ENCODE results near the gene SMG1.

GRCh38 chr16:16154937-16156100, 68.0 kb downstream of the ABCC6 start:
- RRBS = no CpG with 5 or more reads among the region's 13 CpGs

DNA sequence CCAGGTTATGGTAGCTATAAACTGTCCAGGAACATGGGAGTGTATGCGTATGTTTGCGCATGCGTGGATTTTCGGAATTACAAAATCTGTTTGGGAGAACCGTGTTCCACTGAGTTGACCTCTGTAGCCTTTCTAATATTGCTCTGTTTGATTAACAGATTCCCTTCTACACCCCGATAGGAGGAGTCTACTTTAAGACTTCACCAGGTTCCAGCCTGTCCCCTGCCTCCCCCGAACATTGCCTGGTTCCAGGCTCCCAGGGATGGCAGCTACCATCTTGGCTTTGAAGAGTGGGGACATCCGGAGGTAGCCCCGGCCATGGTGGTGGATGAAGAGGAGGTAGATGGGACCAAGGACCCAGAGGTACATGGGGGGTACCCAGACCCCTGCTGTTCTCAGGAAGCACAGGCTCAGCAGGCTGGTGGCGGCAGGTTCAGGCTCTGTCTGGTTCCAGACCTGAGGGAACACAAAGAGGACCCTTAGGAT, 1.9 kb downstream of the ABCC6 start:
- RRBS = no CpG with 5 or more reads among the region's 10 CpGs

- RRBS = no CpG with 5 or more reads among the region's 6 CpGs
Observed at GRCh38 chr16:16940467-16940748, 530.4 kb downstream of the XYLT1 start.

DNA sequence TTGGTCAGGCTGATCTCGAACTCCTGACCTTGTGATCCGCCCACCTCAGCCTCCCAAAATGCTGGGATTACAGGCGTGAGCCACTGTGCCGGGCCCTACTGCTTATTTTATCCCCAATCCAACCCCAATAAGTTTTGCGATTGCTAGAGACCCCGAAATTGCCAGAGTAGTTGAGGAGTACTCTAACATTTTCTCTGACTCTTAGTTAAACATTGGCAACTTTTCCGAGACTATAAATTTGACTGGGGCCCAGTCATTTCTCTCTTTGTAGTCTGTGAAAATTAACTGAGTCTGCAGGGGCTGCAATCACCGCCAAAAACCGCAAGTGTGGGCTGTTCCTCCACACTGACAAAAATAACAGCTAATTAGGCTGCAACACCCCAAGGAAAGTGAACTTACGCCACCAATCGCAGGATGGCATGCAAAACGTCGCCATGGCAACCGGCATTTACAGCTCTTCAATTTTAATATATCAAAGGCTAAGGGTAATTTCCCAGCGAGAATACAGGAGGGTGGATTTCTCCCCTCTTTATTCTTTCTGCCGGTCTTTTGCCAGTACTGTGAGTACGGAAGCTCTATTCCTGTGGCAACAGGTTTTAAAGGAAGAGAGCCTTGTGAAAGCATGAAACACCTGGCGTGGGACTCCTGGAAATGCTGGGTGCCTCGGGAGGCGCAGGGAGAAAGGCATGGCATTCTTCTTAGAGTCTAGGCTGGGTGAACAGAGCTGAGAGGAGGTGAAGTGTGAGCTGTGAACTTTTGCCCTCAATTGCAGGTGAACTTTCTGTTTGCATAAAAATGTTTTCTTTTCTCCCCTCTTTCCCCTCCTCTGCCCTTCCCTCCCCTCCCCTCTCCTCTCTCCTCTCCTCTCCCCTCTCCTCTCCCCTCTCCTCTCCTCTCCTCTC, 399.9 kb downstream of the XYLT1 start:
- RRBS = 12% methylated on average over 2 of the region's 20 CpGs

- RRBS = no CpG with 5 or more reads among the region's 1 CpG
Observed at GRCh38 chr16:17125545-17125987, 345.2 kb downstream of the XYLT1 start.

GRCh38 chr16:17220887-17221453, 249.8 kb downstream of the XYLT1 start:
- RRBS = no CpG with 5 or more reads among the region's 7 CpGs

- RRBS = no CpG with 5 or more reads among the region's 6 CpGs
Observed at GRCh38 chr16:17238537-17239332, 232.0 kb downstream of the XYLT1 start.

- RRBS = no CpG with 5 or more reads among the region's 12 CpGs
Observed at GRCh38 chr16:17305657-17306332, 165.0 kb downstream of the XYLT1 start.

DNA sequence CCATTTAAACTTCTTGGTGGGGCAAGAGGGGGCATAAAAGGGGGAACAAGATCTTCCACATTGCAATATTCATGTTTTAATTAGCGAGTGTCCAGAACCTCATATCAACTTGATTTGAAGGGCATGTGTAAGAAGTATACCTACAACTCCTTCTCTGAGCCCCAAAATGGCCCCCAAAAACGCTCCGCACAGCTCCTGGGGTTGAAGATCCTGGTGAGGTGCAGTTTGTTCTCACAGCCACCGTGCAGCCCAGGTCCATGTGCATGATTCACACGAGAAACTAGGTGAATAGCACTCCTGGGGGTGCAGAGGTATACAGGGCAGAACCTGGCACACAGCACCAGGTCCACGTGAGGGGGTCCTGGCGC, 58.8 kb downstream of the XYLT1 start:
- RRBS = no CpG with 5 or more reads among the region's 7 CpGs

DNA sequence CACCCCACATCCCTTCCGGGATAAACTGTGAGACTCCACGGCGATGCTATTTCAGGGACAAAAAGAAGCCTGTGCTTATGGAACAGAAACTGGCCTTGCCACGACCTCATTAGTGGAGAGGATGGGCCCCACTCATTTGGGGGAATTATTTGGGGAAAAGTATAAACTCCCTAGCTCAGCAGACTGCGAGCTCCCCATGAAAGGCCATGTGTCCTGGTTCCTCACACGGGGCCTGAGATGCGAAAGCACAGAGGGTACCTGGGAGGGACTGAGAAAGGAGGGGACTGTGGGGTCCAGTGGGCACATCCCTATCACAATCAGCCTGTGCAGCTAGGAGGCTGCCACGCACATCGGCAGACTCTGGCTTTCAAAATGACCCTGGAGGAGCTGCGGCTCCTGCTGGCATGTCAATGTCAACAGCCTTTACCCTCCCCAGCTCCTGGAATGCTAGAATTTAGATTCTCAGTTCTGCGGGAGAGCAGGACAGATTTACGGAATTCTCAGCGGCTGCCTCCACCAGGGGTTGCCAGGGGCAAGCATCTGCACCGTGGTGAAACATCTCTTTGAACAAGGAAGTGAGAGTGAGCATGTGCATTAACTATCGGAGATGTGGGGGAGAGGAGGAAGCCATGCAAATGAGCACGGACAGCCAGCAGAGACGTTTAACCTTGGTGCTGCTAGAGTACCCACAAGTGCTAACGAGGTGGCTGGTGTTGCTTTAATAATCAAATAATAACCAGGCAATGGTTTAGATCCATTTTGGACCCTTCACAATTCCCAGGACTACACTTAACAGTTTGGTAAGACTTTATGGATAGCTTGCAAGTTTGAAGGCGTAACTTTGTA, 54.3 kb downstream of the XYLT1 start:
- RRBS = no CpG with 5 or more reads among the region's 19 CpGs

DNA sequence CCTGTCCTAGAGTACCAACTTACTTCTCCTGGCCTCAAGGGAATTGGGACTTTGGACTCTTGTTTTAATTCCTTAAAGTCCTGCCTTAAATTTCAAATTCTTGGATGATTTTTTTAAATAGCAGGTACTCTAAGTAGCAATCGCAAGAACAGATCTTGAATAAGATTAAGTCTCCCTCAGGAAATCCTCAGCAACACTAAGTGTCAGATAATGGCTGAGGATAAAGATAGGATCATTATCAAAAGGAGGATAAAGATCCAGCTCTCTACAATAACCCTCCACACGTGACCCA, 29.3 kb downstream of the XYLT1 start:
- RRBS = no CpG with 5 or more reads among the region's 2 CpGs

DNA sequence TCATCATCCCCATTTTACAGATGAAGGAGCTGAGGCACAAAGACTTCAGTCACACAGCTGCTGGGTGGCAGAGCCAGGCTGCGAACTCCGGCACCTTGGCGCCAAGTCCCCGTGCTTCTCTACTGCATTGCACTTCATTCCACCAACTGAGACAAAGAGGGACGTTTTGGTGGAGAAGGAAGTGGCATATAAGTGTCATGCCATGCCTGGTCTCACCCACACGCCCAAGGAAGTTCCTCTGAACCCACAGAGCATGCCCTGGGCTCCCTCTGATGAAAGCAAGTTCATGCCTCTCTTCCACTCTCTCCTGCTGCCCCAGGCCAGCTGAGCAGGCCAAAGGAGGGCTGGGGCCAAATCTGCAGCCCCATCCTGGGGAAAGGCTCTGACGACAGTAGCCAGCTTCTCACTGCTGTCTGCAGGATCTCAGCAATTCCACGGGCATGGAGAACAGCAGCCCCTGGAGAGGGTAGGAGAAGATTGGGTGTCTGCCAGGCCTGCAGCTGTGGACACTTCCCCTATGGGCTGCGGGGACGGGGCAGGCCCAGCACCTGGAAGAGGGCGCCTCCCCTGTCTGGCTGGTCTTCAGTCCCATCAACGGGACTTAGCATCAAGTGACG, 21.8 kb downstream of the XYLT1 start:
- RRBS = no CpG with 5 or more reads among the region's 13 CpGs

DNA sequence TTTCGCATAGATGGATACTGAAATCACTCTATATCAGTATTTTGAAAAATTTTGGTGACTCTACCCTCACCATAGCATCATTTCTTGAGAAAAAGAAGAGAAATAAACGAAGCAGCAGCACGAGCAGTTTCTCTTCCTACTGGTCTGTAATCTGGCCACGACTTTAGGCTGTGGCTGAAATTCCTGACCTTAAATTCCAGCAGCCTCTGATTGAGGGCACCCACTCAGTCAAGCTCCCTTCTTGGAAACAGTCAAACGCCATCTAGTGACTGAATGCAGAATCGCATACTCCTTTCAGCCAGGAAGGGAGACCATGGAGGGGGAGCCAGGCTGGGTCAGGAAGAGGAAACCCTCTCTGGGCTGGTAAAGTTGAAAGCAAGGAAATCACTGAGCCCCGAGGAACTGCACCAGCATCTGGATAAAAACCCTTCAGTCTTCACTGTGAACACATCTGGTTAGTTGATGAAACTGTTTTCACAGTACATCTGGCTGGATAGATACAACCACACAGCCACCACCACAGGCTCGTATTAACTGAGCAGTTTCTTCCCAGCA, 108.5 kb upstream of the XYLT1 start:
- RRBS = no CpG with 5 or more reads among the region's 8 CpGs

GRCh38 chr16:17939623-17940212, 396.8 kb downstream of the NPIPA8 start:
- RRBS = no CpG with 5 or more reads among the region's 5 CpGs

DNA sequence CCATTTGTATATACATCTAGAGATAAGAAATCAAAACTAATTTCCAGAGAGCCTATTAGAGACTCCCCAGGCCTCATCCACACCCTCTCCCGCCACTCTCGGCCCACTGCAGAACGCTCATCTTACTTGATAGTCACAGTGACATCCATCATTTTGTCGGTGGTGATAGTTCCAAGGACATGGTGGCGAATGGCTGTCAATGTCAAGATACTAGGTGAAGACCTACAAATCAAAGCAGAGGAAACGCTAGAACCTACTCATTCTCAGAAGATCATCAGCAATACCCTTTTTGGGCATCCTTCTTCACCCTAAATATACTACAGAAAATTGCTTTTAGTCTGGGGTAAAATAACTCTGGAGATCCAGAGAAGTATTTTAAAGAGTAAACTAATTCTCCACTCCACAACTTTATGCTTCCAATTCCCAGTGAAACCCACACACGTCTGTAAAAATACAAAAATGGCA, 38.1 kb downstream of the NOMO2 start:
- RRBS = no CpG with 5 or more reads among the region's 7 CpGs

GRCh38 chr16:18535290-18535791, 26.6 kb downstream of the NOMO2 start:
- RRBS = no CpG with 5 or more reads among the region's 7 CpGs

- RRBS = 3% methylated on average over 10 of the region's 114 CpGs
Observed at GRCh38 chr16:18925246-18926502, at the start of gene SMG1. TSS of gene SMG1 (minus strand) at chr16:18926408.

GRCh38 chr16:18995671-18996426, 12.1 kb downstream of the TMC7 start:
- RRBS = no CpG with 5 or more reads among the region's 7 CpGs

DNA sequence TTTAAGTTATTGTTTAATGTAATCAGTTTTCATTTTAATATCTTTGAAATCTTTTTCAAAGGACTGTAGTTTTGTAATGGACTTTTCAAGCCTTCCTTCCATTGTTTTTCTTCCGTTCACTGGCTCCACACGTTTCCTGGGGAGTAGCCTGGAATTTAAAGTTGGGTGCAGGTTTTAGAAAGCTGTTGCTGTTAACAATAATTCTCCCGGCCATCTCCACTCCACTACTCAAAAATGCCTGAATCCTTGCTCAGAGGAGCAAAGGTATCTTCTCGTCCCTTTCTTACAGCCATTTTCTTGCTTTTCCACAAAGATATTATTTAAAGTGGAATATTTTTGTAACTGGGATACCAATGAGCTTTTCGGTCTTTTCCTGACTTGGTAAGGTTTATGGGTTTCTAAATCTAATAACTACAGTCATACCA, 4.7 kb upstream of the COQ7 start:
- RRBS = no CpG with 5 or more reads among the region's 5 CpGs

All from AG10803 (cell line).